Heart right ventricle (tissue), 2 donors: ENCODE data around the gene GTF2B.

- PRO-cap, 2 experiments: no peak in any of the 2 experiments
Measured at GRCh38 chr1:86853035-86853472, 60.9 kb downstream of the SELENOF start.

DNA sequence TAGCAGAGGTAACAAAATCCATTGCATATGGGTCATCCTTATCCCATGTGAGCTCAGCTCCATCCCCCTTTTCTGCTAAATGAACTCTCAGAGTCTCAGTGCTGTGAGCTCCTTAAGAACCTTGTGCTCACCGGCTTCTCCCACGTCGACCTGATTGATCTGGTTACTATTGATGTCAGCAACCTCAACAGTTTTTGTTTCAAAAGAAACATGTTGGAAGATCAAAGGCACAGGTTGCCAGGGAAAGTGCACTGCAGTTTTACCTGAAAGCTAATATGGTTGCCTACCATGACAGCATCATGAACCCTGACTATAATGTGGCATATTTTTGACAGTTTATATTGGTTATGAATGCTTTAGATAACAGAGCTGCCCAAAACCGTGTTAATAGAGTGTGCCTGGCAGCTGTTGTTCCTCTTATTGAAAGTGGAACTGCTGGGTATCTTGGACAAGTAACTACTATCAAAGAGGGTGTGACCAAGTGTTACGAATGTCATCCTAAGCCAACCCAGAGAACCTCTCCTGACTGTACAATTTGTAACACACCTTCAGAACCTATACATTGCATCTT is 131.4 kb downstream of the HS2ST1 start:
- PRO-cap, 2 experiments: no peak in any of the 2 experiments

DNA sequence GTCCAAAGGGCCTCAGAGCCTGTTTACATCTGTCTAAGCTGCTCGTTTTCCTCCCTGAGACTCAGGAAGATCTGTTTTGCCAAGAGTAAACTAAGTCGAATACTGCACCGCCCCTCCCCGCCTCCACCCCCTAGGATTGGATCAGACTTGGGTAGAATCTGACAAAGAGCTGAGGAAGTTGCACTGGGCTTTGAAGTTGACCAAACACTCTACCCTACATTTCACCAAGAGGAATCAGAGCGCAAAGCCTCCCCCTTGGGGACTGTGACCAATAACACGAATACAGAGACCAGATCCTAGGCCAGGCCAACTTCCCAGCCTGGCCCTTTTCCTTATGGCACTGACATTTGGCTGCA is 206.9 kb upstream of the LMO4 start:
- PRO-cap, 2 experiments: no peak in any of the 2 experiments

DNA sequence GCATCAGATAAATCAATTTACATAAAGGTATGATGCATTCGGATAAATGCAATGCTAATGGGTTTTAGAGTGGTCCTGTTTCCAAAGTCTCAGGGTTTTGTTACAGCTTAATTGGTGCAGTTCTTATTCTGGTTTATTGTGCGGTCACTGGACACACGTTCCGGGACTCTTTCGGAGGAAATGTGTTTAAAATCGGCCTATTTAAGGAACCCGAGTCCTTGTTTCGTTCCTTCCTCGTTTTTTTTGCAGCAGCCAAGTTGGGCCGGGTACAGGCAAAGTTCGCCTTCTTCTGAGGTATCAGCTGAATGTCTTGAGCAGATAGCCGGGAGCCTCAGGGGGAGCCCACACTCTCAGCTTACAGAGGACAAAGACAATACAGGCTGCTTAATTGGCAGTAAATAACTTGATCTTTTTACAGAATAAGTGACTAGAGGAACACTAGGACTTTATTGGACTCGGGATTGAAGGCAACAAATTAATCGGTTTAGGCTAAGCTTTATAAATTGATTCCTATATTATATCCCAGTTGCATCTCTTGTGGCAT is 1.8 kb downstream of the LMO4 start:
- PRO-cap, 2 experiments: peak in 2 of 2 experiments; most common plus-strand start position 317 of the sequence (in 2)

DNA sequence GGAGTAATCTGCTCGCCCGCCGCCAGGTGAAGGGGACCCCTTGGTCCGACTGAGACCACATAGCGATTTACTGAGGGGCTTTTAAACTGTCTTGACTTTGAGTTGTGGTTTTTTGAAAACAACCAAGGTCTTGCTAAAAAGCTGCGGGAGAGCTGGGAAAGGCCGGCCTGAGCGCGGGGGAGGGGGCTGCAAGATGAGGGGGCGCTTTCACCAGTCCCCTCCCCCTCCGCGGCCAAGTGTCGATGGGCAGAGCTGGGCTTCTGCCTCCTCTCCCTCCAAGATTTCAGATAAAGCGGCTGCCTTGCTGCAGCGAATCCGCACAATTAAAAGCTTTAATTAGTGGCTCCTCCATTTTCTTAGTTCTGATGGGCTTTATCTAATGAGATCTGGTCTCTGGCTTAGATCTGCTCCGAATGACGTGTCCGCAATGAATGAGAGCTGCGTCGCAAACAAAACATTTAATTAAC is 5.9 kb downstream of the LMO4 start:
- PRO-cap, 2 experiments: peak in 2 of 2 experiments; most common minus-strand start position 433 of the sequence (in 2)

GRCh38 chr1:87584597-87585025 is 255.9 kb downstream of the LMO4 start:
- PRO-cap, 2 experiments: no peak in any of the 2 experiments

DNA sequence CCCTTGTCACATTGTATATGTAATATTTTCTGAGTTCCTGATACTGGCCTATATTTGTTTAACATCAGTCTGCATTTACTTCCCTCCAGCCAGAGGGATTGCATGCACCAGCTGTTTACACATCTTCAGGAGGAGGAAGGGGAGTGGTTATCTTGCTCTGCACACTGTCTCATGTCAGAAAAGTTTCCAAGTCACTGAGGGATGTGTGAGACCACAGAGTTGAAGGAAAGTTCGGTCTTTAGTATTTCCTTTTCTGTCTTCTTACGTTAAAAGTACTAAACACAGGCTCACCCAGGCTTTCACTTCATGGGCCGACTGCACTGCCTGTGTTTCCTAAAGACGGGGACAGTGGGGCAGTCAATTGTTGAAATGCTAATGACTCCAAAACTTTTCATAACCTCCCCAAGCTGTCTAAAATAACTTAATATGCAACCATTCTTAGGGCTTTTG is 574.2 kb downstream of the LMO4 start:
- PRO-cap, 2 experiments: no peak in any of the 2 experiments

GRCh38 chr1:88462515-88463634 is 221.2 kb upstream of the PKN2 start:
- PRO-cap, 2 experiments: peak in 1 of 2 experiments; most common plus-strand start chr1:88462618 (in 1); most common minus-strand start chr1:88462636 (in 1)

DNA sequence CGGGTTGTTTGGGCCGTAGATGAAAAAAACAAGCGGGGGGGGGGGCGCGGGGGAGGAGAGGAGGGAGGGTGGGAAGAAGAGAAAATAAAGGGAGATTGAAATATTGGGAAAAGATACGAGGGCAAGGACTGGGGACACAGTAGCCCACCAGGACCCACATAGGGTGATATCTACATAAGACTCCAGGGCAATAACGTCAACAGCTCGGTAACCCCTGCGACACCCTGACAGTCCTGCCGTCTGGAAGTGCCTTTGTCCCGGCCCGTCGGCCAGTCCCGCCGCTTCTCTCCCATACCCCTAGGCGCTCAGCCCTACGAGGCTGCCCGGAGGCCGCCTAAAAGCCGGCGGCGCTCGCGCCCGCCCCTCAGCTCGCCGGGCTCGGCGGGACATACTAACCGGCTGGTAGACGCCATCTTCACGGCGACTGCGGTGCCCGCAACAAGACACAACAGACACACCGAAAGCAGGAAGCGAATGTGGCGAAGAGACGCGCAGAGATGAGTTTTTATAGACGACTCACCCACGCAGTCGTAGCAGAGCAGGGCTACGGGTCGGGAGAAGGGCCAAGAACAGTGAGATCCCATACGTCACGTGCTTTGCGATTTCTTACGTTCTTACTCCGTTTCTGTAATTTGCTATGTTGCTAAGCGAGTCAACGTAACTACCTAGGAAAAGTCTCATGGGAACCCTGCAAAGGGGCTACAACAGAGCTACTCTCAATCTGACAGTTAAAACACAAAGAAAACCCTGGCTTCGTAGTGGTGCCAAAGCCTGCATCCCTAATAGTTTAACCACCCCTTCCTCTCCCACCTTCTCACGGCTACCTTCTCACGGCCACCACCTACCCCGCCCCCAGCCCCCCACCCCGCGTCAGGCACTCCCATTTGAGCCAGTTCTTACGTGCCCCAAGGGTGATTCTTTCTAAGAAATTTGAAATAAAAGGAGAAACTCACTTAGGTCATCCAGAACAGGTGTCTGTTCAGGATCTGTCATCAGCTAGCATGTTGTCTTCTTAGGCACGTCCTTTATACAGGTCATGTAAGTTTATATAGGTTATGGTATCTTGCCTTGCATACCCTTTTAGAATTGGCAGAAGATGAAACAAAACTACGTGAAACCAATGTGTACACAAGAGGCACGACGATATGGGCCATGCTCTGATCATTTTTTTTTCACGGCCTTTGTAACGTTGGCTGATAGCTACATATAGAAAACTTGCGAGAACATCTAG is at the start of gene GTF2B:
GTF2B (minus strand) TSS at position 481 of the 1,231 bp plus-strand sequence.
- PRO-cap, 2 experiments: peak in 2 of 2 experiments; most common plus-strand start position 583 of the sequence (in 1); most common minus-strand start position 478 of the sequence (in 1)

GRCh38 chr1:89100451-89100771 is 25.5 kb downstream of the GBP2 start:
- PRO-cap, 2 experiments: no peak in any of the 2 experiments

GRCh38 chr1:89126965-89127729 is 1.2 kb upstream of the GBP2 start:
- PRO-cap, 2 experiments: no peak in any of the 2 experiments

DNA sequence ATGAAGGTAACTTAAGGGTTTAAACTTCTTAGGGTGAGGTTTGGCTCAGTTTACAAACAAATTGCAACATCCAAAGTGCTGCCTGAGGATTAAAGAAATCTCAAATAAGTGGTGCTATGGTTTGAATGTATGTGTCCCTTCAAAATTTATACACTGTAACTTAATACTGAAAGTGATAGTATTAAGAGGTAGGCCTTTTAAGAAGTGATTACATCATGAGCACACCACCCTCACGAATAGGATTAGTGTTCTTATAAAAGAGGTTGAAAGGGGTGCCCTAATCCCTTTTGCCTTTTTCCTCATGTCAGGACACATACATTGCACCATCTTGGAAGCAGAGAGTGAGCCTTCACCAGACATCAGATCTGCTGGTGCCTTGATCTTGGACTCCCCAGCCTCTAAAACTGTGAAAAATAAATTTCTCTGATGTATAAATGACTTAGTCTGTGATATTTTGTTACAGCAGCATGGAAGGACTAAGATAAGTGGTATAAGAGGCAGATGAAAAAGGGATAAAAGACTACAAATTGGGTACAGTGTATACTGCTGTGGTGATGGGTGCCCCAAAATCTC is 6.6 kb upstream of the GBP5 start:
- PRO-cap, 2 experiments: no peak in any of the 2 experiments

DNA sequence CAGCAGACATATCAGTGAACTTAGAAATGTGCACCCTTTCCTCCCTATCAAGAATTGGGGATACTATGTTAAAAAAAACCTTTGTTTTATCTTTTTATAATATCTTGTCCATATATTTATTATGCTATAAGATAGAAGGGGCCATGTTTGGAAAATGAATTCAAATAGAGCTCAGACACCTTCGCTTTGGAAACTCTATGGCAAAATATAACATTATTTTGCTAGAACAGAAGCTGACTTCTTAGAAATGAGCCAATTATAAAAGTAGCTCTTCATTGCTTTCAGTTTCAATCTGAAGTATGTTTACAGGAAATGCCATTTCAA is 37.7 kb upstream of the GBP5 start:
- PRO-cap, 2 experiments: no peak in any of the 2 experiments

- PRO-cap, 2 experiments: no peak in any of the 2 experiments
Measured at GRCh38 chr1:89453233-89453730, 71.3 kb upstream of the LRRC8B start.

GRCh38 chr1:89701986-89702414 is 69.1 kb downstream of the LRRC8C start:
- PRO-cap, 2 experiments: no peak in any of the 2 experiments

DNA sequence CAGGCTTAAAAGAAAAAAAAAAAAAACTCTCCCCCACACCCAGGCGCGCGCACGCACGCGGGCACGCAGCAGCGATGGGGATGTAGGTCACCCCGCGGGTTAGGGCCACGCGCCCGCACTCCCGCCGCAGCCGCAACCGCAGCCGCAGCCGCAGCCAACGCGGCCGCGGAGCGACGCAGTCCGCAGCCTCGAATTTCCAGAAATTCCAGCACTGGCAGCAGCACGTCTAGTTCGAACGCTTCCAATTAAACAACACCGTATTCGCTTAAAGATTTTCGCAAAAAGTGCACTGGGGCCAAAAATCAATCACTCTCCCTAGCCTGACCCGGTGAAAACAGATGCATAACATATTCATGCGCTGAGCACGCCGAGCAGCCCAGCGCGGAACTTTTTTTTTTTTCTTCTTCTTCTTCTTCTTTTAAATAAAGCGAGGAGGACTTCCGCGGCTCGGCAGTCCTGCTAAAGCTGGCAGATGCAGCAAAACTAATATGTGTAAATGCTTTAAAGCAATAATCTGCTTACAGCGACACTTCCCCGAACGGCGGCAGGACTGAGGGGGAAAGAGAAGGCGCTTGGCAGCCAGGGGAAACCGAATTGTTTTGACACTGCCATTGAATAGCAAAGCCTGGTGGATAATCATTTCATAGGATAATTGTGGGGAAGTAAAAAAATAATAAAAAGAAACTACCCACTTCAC is 13.5 kb upstream of the BARHL2 start:
- PRO-cap, 2 experiments: no peak in any of the 2 experiments

- PRO-cap, 2 experiments: no peak in any of the 2 experiments
Measured at GRCh38 chr1:90938729-90939350, 83.0 kb downstream of the ZNF644 start.

- PRO-cap, 2 experiments: no peak in any of the 2 experiments
Measured at GRCh38 chr1:90965103-90965830, 56.6 kb downstream of the ZNF644 start.

GRCh38 chr1:91008482-91008976 is 13.3 kb downstream of the ZNF644 start:
- PRO-cap, 2 experiments: no peak in any of the 2 experiments

- PRO-cap, 2 experiments: no peak in any of the 2 experiments
Measured at GRCh38 chr1:91019901-91020376, 1.9 kb downstream of the ZNF644 start.